HL-60 (cell line): ENCODE measurements around a stretch of chr10.

GRCh38 chr10:133260796-133262051, 15.4 kb downstream of the ADAM8 start:
- RRBS: 12% methylated on average over 33 of the region's 96 CpGs

- RRBS: no CpG with 5 or more reads among the region's 25 CpGs
Measured at GRCh38 chr10:133262536-133263502, 13.8 kb downstream of the ADAM8 start.

- RRBS: no CpG with 5 or more reads among the region's 19 CpGs
Measured at GRCh38 chr10:133292394-133292852, 15.8 kb upstream of the ADAM8 start.

DNA sequence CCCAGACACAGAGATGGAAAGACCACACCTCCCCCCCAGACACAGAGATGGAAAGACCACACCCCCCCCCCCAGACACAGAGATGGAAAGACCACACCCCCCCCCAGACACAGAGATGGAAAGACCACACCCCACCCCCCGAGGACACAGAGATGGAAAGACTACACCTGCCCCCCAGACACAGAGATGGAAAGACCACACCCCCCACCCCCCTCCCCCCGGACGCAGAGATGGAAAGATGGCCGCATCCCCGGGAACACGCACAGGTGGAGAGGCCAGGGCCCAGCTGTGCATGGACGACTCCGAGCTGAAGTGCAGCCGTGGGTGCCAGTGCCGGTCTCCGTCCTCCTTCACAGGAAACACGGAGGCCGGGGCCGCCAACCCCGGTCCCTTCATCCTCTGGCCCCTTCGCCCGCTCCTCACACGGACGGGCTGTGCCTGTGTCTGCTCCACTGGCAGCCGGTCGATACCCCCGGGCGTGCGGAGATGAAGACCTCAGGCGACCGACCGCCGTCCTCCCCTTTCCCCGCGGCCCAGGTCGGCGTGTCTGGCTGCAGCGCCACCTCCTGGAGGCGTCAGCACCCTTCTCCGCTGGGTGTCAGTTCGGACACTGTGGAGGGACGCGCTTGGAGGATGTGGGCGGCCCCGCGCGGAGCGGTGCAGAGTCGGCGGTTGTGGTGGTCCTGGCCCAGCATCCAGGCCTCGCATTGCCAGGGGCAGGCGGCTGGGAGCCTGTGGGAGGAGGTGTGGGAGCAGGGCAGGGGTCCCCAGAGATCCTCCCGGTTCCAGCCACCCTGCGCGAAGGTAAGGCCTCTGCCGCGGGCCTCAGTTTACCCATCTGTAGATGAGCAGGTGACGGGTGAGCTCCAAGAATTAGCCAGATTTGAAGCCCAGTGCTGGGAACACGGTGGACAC, 9.8 kb downstream of the ZNF511 start:
- RRBS: 5% methylated on average over 12 of the region's 54 CpGs

DNA sequence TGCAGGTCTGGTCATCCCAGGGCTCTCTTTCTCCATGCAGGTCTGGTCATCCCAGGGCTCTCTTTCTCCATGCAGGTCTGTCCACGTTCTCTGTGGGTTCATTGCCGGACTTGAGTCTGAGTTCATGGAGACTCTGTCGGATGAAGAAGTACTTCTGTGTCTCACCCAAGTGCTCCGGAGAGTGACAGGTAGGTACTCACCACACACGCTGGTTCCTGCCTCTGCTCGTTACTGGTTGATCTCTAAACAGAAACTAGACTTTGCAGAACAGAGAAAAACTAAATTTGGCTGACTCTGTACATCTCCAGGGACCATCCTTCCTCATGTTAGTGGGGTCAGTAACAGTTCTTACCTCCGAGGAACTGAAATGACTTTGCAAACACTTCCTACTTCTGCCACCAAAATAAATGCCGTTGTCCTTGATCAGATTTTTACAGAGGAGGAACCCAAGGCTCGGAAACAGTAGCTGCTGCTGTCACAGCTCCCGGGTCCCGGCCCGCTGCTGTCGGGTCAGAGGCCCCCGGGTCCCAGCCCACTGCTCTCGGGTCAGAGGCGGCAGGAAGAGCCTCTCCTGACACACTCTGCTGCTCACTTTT, 5.0 kb upstream of the MTG1 start:
- RRBS: 14% methylated on average over 1 of the region's 16 CpGs

- RRBS: no CpG with 5 or more reads among the region's 13 CpGs
Measured at GRCh38 chr10:133400539-133401592, 6.9 kb downstream of the MTG1 start.

- RRBS: 6% methylated on average over 16 of the region's 48 CpGs
Measured at GRCh38 chr10:133519660-133520957, 7.1 kb upstream of the CYP2E1 start.